Lung (tissue), 4 donors: ENCODE measurements around a stretch of chr9.

DNA sequence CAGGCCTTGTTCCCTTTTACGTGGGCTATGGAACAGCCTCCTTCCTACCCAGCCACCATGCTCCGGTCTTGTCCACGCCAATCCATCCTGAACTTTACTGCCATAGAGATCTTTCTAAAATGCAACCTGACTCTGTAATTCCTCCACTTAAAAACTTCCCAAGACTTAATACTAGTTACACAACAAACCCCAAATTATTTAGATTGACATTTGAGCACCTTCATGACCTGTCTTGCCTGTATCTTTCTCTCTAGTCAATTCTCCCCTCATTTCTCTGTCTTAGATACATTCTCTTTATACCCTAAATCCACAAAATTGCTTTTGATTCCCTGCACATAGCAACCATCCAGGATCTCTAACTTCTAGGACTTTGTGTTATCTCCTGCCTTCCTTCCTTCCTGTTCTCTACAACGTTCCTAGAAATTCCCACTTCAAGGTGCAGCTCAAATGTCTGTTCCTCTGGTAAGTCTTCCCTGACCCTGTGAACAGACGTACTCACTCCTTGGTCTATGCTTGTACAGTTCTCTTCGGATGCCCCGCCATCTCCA is 24.8 kb upstream of the NR5A1 start:
- PRO-cap = no peak
- RAMPAGE, long total RNA = no peak
- RRBS = no CpG with 5 or more reads among the region's 7 CpGs

DNA sequence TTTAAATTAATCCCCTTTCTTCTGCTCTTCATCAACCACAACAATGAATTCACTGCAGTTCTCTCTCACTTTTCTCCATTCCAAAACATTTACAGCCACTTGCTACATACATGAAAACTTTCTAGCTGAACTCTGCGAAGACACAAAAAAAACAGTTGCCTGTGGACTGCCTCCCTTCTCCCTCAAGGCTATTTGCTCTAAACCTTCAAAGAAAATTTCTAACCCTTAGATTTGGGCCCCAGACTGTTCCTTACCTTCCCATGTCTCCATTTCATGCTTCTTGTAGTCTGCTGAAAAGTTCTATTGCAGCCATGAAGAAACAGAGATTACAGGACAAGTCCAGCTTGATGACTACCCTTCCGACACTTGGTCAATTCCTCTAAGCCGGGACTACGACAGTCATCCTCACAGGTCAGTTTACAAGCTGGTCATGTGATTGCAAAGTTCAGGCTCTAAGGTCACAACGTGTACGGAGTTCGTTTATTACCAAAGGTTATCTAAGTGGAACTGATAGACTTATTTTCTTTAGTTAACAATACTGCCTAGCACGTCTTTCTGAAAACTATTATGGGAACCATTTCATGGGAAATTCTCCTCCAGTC is 88.4 kb upstream of the NR5A1 start:
- PRO-cap = no peak
- RAMPAGE, long total RNA = no peak
- RRBS = no CpG with 5 or more reads among the region's 8 CpGs

GRCh38 chr9:124652407-124653091 is 118.6 kb downstream of the NR6A1 start:
- PRO-cap = no peak
- RAMPAGE, long total RNA = no peak
- RRBS = no CpG with 5 or more reads among the region's 3 CpGs

DNA sequence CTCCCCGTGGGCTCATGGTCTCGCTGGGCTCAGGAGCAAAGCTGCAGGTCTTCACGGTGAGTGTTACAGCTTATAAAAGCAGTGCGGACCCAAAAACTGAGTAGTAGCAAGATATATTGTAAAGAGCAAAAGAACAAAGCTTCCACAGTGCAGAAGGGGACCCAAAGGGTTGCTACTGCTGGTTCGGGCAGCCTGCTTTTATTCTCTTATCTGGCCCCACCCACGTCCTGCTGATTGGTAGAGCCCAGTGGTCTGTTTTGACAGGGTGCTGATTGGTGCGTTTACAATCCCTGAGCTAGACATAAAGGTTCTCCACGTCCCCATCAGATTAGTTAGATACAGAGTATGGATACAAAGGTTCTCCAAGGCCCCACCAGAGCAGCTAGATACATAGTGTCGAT is 15.3 kb upstream of the WDR38 start:
- PRO-cap = no peak
- RAMPAGE, long total RNA = no peak
- RRBS = no CpG with 5 or more reads among the region's 9 CpGs

DNA sequence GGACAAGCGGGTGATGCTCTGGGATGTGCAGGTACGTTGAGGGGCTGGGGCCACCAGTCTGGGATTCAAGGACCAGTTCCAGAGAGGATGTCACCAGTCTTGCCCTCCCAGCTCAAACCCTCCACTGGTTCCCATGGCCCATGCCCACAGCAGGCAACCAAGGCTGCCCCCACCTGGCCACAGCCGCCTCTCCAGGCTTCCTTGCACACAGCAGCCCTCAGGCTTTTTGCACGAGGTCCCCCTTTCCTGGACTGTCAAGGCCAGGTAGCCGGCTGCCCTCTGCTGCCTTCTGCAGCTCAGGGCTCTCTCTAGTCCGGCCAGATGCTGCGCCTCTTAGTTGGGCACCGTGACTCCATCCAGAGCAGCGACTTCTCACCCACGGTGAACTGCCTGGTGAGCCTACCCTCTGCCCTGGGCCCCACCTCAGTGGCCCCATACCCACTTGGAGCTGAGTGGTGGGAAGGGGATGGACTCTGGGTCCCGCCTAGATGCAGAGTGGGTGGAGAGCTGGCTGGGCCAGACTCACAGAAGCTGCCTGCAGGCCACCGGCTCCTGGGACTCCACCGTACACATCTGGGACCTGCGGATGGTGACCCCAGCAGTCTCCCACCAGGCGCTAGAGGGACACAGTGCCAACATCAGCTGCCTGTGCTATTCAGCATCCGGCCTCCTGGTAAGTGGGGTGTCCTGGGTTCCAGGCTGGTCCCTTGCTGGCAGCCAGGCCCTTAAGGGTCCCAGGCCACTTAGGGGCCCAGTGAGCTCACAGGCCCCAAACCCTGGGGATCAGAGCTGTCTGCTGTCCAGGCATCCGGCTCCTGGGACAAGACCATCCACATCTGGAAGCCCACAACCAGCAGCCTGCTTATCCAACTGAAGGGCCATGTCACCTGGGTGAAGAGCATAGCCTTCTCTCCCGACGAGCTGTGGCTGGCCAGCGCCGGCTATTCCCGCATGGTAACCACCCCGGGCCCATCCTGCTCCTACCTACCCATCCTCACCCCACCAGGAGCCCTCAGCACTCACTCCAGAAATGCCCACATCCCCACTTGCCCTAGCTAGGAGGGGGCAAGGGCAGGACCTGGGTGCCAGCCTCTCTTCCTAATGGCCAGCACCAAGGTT is 3.0 kb downstream of the WDR38 start:
- PRO-cap = unidirectional peak, minus-strand start at position 307 of the sequence
- RAMPAGE, long total RNA = no peak
- RRBS = 78% methylated on average over 3 of the region's 23 CpGs

- PRO-cap = no peak
- RAMPAGE, long total RNA = no peak
- RRBS = no CpG with 5 or more reads among the region's 10 CpGs
Observed at GRCh38 chr9:124942160-124942740, 1.4 kb upstream of the GOLGA1 start.

DNA sequence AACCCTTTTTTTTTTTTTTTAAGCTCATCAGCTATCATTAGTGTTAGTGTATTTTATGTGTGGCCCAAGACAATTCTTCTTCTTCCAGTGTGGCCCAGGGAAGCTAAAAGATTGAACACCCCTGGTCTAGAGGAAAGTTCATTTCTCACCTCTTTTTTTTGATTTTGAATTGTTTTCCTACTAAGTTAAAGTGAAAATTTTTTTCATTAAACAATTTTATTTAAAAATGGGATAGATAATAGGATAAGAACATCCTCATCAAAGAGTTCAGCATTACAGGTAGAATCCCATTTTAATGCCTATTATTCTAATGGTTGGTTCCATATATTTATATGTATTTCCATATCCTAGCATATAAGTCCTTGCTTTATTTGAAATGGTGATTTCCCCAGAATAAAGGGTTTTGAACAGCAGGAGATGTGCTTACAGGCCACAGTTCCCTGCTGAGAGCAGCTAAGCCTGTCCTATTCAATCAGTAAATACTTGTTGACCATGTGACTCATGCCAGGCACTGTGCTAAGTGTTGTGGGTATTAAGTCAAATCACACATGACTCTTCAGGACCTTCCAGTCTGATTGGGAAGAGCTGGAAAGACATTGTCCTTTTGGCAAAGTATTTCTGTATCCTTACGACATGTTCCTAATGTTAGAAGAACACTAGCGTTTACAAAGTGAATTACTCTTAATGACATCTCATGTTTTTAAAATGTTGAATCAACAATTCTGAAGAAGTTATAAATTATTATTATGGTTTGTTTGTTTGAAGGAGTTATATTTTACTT is 81.8 kb downstream of the GAPVD1 start:
- PRO-cap = no peak
- RAMPAGE, long total RNA = no peak
- RRBS = no CpG with 5 or more reads among the region's 2 CpGs

GRCh38 chr9:125765269-125766300 is 18.4 kb downstream of the PBX3 start:
- PRO-cap = no peak
- RAMPAGE, long total RNA = no peak
- RRBS = no CpG with 5 or more reads among the region's 8 CpGs

DNA sequence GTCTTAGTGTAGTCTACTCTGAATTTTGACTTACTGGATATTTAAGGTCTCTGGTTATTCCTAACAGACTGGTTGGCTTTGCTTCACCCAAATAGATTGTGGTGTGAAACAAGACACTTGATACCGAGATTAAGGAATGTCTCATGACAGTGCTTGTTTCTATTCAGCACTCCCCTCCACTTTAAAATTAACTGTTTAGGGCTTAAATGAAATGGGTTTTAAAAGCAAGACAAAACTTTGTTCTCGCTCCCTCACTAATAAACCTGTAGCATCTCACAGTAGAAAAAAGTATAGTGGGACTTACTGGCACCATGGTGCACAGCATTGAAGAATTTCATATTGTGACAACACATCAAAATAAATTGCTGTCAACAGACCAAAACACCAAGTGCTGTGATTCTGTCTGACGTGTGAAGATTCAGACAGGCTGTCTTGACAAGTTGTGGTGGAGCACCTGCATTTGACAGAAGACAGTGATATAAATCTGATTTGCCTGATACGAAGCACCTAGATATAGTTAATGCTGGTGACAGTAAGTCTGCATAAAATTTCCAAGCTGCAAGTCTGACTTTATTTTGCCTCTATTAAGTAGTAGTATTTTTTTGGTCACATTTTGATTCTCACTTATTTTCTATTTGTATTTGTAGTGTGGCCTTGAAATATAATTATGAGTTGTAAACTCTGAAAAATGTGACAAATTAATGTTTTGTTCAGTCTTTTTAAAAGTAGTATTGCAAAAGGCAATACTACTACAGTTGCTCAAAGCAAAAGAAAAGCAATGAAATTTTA is 73.2 kb downstream of the PBX3 start:
- PRO-cap = no peak
- RAMPAGE, long total RNA = no peak
- RRBS = no CpG with 5 or more reads among the region's 4 CpGs

DNA sequence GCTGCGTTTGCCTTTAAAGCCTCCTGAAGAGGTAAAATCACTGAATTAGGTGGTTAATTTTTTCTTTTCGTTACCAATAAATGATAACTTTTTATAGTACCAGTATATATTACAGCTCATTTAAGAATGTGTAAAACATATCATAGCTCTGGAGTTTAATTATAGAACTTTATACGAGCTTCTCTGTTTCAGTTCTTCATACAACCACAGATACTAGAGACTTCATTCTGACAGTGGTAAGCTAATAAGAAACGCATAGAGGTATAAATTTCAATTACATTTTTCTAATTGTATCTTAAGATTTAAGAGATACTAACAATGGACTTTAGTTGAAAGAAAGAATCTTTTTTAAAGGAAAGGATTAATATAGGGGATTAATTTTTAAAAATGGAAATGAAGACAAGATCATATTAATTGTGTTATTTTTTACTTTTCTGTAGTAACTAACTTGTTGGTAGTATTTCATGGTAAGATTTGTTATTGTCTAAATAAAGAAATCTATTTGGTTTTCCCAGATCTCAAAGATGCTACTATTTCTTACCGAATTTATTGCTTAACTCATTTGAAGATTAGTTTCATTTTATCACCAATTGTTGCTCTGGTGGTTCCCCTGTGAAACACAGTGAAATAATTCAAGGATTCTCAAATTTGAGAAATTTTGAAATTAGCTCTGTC is 74.1 kb downstream of the PBX3 start:
- PRO-cap = no peak
- RAMPAGE, long total RNA = no peak
- RRBS = no CpG with 5 or more reads among the region's 5 CpGs

GRCh38 chr9:126146210-126147337 is 180.1 kb upstream of the MVB12B start:
- PRO-cap = no peak
- RAMPAGE, long total RNA = no peak
- RRBS = 13% methylated on average over 2 of the region's 20 CpGs

- PRO-cap = no peak
- RAMPAGE, long total RNA = no peak
- RRBS = no CpG with 5 or more reads among the region's 7 CpGs
Observed at GRCh38 chr9:126375217-126375718, 48.6 kb downstream of the MVB12B start.

GRCh38 chr9:126683181-126683722 is 69.5 kb downstream of the LMX1B start:
- PRO-cap = no peak
- RAMPAGE, long total RNA = no peak
- RRBS = 3% methylated on average over 34 of the region's 45 CpGs

DNA sequence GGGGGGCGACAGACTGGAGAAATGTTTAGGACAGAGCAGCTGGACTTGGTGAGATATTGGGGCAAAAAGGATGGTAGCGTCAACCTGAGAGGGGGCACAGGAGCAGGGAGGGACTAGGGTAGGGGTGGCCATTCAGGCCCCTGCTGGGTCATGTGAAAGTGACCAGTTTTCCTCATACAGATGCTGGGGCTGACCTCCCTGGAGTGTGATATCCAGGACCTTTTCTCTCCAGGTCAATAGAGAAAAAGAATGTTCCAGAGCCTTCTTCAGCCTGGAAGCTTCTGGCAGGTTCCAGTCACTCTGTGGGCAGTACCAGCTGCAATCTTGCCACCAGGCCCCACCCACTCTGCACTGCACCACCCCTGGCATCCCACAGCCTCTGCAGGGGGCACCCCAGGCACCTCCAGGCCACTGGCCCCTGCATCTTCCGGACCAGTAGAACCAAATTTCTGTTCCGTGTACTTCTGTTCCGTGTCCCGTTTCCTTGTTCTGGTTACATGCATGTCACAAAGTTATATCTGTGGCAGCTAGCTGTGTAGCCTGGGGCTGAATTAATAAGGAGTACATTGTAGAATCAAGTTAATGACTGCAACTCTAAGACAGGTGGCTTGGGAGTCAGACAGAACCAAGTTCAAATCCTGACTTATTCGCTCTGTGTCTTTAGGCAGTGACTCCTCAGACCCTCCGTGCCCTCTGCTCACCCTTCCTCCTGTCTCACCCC is 83.3 kb upstream of the ZBTB43 start:
- PRO-cap = no peak
- RAMPAGE, long total RNA = no peak
- RRBS = no CpG with 5 or more reads among the region's 8 CpGs

- PRO-cap = no peak
- RAMPAGE, long total RNA = no peak
- RRBS = 2% methylated on average over 16 of the region's 44 CpGs
Observed at GRCh38 chr9:126860947-126861656, 663 bp downstream of the ZBTB34 start.

DNA sequence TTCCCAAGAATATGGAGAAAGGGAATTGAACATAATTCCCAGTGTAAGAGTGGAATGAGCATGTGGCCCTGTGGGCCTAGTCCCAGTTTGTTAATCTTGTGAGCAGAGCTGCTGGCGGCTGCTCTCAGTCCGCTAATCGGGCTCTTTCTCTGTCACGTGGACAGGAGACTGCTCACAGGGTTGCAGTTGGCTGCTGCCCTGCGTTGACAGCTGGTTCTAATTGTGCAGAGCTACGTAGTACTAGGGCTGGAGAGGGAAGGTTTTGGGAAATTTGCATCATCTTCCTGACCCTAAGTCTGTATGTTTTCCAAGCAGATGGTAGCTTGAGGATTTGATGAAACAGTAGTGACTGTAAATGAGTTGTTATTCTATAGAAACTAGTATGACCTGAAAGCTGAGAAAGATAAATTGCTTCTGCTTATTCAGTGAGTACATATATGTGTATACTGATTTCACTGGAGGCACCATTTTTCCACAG is 100.7 kb downstream of the ANGPTL2 start:
- PRO-cap = no peak
- RAMPAGE, long total RNA = no peak
- RRBS = no CpG with 5 or more reads among the region's 6 CpGs

DNA sequence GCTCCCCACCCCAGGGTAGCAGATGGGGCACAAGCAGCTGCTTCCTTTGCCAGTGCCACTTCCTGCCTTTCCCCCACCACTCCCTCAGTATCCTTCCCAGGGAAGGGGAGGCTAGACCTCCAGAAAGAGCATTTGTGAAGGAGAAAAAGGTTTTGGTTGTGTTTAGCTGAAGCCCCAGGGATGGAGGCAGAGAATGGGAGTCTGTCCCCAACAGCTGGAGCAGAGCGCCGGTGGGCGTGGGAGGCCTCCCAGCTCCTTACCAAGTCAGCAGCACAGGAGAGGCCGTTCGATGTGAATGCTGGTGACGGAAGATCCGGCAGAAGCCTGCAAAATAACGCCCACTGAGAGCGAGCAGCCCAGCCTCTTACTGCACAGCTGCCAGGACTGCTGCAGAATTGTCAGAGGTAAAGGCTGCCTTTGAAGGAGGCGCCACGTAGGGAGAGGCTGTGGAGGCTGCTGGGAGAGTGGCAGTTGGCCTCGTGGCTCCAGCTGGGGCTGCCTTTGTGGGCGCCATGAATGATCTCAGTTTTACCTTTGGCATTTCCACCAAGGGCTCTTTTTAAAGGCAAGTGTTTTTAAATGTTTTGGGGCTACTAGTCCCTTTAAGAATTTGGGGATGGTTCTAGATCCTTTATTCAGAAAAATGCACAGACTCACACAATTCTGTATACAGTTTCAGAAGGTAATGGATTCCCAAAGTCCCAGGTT is 26.2 kb downstream of the ANGPTL2 start:
- PRO-cap = no peak
- RAMPAGE, long total RNA = no peak
- RRBS = 95% methylated on average over 6 of the region's 13 CpGs

DNA sequence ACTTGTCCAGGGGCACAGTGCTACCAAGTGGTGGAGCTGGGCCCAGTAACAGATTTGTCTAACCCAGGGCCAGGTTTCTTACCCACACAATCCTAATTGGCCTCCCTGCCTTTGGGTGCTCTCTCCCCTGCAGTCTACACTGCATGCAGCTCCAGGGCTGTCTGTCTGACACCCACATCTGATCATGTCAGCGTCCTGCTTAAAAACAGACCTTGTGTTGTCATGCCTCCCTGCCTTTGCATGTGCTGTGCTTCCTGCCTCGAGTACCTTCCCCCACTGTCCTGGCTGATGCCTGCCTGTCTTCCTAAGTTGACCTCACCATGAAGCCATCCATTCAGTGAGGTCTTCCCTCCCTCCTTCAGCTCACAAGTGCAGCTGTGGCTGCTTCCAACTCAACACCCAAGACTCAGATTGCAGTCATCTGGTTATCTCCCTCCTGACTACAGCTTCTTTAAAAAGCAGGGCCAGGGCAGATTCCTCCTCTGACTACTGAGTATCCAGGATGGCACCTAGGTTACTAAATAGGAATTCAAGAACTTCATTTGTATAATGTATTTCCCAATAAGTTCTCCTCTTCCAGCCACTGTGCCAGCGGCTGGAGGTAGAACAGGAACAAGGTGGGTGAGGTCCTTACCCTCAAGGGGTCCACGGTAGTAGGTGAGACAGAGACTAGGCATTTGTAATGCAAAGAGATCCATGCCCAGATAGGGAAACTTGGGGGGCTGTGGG is 5.4 kb downstream of the ANGPTL2 start:
- PRO-cap = no peak
- RAMPAGE, long total RNA = no peak
- RRBS = no CpG with 5 or more reads among the region's 4 CpGs

DNA sequence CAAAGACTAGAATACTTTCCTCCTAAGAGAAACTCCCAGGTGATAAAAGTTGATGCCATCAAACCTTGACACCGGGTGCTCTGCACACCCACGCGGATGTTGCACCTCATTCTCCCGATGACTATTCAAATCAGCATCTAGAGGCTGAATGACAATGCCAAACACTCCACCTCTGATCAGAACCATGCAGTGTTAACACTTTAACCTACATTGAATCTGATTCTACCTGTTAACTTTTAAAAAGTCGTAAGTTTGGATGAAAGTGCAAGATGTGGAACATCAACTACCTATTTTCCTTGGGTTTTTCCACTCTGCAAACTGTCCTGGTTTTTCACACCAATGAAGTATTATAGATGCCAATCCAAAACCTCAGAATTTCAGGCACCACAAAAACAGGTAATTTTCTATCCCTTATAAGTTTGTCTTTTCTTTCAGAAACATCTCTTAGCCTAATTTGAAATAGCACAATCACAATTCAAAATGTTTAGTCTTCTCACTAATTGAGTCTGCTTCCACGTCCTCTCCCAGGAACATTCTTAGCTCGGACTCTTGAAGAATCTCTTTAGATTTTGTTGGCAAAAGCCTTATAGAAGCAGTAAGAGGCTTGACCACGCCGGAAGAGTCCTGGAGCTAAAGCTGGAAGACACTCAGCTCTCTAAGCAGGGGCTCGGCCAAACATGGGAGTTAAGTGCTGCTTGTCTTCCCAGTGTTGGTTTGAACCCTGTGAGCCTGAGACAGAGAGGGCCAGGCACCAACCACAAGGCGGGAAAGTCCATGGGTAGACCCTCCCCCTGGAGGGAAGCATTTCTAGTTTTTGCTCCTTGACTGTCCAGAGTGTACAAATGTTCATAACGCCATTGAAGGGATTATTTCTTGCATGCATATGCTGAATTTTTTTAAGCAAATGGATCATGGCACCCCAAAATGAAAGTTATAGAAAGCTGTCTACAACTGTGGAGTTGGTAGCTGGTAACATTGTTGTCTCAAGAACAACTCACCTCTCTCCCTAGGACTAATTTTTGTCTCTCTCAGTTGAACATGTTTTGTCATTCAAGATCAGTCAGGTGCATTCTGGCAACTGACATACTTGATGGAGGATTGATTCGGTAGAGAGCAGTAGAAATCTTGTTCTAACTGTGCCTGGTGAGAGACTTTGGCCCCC is 43.7 kb upstream of the GARNL3 start:
- PRO-cap = no peak
- RAMPAGE, long total RNA = no peak
- RRBS = no CpG with 5 or more reads among the region's 13 CpGs

DNA sequence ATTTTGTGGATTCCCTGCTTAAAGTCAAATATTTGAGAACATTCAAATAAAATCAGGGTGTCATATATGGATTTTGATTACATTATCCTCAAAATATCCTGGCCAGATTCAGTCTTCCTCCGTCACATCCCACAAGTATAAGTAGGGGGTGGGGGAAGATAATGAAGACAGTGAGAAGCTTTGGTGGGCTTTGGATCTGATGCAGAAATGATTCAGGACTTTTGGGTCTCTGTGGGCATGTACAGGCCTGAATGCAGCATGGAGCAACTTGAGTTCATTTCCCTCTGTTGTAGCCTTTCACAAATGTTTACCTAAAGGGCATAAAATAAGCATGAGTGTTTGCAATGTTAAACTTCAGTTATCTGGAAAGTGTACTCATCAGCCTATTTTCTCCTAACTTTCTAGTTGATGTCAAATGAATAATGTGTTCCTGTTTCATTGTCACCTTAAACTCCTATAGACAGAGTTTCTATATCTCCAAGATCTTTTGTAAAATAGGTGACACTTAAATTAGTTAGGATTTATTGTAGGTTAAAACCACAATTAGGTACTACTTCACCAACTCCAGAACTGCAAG is 39.2 kb downstream of the GARNL3 start:
- PRO-cap = no peak
- RAMPAGE, long total RNA = no peak
- RRBS = no CpG with 5 or more reads among the region's 1 CpG